ENCODE measurements around the gene CCDC90B.

DNA sequence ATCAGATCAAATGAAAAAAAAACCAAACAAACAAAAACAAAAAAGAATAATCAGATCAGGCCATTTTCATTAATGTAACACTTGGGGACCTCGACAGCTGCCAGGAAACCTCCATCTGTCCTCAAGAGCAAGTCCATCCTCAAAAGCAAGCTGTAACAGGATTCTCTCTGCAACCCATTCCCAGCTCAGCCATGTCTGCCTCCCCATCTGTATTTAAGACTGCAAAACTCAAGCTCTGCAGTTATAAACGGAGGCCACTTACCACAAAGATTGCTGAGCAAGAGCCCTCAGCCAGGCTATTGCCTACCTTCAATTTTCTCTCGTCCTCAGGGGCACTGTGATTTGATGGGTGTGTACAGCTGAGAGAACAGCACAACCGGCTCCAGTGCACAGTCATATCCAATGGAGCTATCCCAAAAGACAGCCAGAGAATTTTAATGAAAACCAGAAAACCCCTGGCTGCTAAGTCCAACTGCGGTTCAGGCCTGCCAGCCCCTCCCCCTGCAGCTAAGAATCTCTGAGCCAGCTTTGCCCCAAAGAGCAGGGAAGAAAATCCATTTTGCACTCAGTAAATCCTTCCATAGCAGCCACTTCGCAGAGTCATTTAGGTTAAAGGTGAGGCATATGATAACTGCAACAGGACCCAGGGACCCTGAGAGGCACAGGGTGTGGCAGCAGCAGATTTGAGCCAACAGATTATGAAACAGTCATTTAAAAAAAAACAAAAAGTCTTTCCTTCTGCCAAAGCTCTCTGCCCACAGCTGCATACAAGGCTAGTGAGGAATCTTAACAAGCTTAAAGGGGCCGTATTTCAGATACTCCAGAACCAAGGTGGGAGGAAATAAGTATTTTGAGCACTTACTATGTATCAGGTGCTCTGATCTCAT, 37.6 kb downstream of the RAB30 start:
- PRO-cap: unidirectional peak, minus-strand start at position 215 of the sequence

DNA sequence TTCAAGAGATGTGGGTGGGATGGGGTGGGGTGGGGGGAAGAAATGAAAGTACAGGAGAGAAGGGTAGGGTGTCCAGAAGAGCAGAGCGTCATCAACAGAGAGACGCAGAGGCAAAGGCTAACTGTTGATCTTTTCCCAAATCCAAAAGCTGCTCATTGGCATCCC, 1.7 kb downstream of the RAB30 start:
- PRO-cap: no peak

- PRO-cap: no peak
These were observed 28.2 kb upstream of the PCF11 start for GRCh38 chr11:83128744-83129133.

DNA sequence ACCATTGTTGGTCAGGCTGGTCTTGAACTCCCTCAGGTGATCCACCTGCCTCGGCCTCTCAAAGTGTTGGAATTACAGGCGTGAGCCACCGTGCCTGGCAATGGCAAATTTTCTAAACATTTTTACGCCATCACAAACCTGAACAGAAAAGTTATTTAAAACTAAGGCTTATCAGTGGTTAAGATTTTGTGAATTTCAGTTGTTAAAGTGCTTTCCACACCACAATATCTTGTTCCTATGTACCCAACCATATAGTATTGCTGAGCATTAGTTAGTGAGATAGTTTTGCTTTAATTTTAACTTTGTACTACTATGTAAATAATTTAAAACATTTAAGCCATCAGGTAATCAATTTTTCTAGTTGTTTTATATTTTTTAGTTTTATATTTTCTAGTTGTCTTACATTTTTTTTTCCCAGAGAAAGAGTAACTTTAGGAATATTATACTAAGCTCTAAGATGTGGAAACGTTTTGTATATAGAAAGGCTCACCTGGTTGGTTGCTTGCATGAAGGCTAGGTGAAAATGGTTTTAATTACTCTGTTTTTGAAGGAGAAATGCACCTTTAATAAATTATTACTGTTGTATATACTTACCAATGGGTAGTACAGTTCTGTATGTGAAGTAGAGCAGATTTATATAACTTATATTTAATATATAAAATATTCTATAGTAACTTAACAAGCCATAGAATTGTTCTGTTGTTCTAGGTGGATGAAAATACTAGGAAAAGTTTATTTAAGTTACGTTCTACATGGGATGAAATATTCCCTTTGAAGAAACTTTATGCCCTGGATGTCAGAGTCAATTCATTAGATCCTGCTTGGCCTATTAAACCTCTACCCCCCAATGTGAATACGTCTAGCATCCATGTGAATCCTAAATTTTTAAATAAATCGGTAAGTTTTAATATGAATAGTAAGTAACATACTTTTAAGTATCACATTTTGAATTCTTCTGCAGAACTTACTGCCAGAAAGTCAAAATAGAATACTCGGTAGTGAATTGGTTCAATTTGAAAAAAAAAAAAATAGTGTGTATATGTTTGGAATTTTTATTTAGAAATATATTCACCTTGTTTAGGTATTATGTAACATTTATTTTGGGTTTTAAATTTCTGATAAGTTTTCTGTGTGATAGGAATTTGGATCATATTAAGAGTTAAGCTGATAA, 6.4 kb downstream of the PCF11 start:
- PRO-cap: no peak

- PRO-cap: no peak
These were observed 1.5 kb upstream of the ANKRD42 start for GRCh38 chr11:83191893-83192610.

DNA sequence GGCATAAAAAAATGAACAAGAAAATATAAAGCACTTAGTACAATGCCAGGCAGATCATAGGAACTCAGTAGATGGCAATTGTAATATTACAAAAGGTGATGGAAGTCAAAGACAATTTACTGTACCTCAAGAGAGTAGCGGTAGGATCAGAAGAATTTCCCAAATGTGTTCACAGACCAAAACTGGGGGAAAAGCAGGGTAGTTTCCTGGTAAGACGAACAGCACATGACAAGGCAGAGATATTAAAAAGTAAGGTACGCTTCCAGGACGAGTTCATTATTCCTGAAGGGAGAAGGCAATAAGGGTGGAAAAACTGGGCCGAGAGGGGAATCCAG, 934 bp upstream of the ANKRD42 start:
- PRO-cap: no peak

GRCh38 chr11:83286235-83286643, at the start of gene CCDC90B:
Gene CCDC90B (minus strand): TSS chr11:83286367.
- PRO-cap: bidirectional peak, plus-strand start at chr11:83286479, minus-strand start at chr11:83286355

GRCh38 chr11:84437399-84438055, 1151.4 kb upstream of the CCDC90B start:
- PRO-cap: no peak

GRCh38 chr11:84653992-84654207, 973.2 kb downstream of the DLG2 start:
- PRO-cap: no peak

- PRO-cap: no peak
These were observed 620.5 kb downstream of the DLG2 start for GRCh38 chr11:85006609-85007073.

GRCh38 chr11:85574960-85575512, 52.1 kb downstream of the DLG2 start:
- PRO-cap: no peak

GRCh38 chr11:85628707-85629735, 628 bp downstream of the TMEM126B start:
- PRO-cap: unidirectional peak, minus-strand start at chr11:85628991

DNA sequence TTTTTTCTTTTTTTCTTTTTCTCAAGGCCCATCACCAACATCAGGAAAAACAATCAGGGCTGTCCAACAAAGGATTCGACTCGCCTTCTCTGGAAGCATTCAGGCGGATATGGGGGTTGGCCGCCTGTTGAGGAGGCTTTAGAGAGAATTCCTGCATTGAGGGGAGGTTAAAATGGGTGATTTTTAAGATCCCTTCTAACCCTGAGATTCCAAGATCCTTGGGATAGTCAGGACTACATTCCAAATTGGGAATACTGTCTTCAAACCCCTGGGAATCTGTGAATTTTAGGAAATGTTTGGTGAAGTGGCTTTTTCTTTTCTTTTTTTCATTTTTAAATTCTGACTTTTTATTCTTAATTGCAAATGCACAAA, 33.5 kb upstream of the CCDC89 start:
- PRO-cap: no peak

GRCh38 chr11:85752244-85752748, 58.6 kb downstream of the SYTL2 start:
- PRO-cap: no peak

DNA sequence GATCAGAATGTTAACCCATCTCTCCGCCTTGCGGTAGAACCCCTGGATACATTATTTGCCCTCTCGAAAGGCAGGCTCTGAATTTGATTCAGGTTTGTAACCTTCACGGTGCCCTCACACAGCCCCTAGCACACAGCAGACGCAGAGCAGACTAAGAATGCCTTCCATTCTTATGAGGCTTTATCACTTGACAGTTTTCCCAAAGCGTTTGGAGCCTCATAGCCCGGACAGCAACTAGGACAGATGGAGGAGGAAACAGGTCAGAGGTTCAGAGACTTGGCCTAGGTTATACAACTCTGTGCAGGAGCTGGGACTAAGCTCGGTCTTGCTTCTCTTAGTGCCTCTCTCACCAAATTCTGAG, 290 bp downstream of the CCDC83 start:
- PRO-cap: no peak

- PRO-cap: no peak
These were observed 41.4 kb downstream of the PICALM start for GRCh38 chr11:86027258-86028154.

GRCh38 chr11:86109060-86109871, 40.4 kb upstream of the PICALM start:
- PRO-cap: no peak

GRCh38 chr11:86151844-86152078, 82.9 kb upstream of the PICALM start:
- PRO-cap: no peak

- PRO-cap: no peak
These were observed 64.9 kb upstream of the EED start for GRCh38 chr11:86179535-86180140.

- PRO-cap: no peak
These were observed 155.8 kb upstream of the PRSS23 start for GRCh38 chr11:86644186-86645217.